Gallbladder (tissue), 1 donor: ENCODE measurements around a stretch of chr22.

DNA sequence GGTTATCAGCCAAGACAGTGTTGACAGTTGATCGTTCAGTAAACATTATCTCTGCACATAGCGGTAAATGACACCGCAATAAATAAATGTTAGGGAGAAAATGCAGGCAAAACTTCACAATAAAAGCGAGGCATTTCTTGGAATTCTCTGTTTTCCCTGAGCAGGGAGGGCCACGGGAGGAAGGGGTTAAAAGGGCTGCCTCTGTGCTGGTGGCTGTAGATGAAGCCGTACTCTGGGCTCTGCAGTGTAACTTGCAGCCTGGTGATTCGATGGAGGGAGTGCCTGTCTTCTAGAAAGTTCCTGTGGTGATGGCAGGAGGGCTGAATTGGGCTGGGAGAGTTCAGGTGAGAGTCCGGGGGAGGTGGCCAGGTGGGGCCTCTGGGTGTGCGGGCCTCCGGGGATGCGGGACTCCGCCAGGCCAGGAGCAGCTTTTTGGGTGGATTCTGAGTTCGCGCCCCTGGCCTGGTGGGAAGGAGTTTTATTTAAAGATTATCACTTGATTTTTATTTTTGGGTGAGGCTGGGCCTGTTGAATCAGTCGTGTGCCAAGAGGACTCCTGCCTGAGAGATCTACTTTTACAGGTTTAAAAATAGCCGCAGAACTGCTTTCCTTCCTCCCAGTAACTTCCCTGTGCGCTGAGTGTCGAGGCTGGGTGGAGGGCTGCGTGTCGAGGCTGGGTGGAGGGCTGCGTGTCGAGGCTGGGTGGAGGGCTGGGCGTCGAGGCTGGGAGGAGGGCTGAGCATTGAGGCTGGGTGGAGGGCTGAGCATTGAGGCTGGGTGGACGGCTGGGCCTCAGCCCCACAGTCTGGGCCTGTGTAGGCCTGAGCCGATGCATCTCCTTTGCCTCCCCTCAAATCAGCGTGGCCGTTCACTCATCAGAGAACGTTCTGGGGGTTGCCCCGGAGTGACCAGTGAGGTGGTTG is 29.7 kb downstream of the GRAMD4 start:
- PRO-cap: bidirectional peak, plus-strand start at position 89 of the sequence, minus-strand start outside the sequence

- PRO-cap: no peak
Observed at GRCh38 chr22:46650593-46651045, 30.4 kb downstream of the GRAMD4 start.

DNA sequence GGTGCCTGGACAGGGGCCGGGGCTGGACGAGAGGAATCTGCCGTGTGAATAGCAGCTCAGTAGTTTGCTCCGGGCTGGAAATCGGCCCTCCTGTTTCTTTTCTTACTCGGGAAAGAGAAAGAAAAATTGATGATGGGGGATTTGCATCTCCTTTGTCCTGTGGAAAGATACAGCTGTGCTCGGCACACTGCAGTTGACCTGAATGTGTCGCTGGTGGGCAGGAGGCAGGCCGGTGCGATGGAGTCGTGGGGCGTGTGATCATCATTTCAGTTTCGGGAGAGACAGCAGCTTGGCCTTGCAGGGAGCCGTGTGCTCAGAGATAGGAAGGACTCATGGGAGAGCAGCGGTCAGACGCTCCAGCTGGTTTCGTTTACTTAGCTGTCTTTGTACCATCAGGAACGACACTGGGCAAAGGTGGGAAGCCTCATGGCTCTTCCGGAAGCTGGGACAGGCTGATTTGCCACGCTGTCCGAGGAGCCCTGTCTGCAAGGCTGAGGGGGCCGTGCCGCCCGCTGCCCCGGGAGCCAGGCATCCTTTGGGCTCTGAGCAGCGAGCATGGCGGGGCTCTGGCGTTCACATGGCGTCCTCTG is 32.6 kb downstream of the GRAMD4 start:
- PRO-cap: no peak

- PRO-cap: no peak
Observed at GRCh38 chr22:46677992-46678526, 57.9 kb downstream of the GRAMD4 start.

DNA sequence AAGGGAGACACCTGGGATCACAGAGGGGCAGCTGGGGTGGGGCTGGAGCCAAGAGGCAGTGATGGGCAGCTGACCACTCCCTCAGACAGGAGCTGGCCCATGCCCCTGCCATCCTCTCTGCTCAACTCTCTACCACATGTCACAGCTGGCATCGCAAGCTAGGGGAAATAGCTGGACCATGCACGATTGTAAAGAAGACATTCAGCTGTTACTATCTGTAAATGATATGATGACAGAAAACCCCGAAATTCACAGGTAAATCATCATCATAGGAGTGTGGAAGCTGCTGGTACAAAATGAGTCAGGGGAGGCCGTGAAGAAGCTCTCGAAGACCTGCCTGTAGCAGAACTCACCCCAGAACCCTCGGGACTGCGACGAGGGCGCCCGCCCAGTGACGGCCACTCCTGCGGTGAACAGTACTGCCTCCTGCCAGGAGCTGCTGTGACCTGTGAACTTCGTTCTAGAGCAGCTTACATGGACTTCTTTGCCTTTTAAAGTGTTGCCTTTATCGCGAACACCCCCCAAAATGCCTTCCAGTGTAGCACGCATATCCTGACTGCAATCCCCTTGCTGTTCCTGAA is 55.8 kb downstream of the CERK start:
- PRO-cap: unidirectional peak, minus-strand start at position 126 of the sequence

DNA sequence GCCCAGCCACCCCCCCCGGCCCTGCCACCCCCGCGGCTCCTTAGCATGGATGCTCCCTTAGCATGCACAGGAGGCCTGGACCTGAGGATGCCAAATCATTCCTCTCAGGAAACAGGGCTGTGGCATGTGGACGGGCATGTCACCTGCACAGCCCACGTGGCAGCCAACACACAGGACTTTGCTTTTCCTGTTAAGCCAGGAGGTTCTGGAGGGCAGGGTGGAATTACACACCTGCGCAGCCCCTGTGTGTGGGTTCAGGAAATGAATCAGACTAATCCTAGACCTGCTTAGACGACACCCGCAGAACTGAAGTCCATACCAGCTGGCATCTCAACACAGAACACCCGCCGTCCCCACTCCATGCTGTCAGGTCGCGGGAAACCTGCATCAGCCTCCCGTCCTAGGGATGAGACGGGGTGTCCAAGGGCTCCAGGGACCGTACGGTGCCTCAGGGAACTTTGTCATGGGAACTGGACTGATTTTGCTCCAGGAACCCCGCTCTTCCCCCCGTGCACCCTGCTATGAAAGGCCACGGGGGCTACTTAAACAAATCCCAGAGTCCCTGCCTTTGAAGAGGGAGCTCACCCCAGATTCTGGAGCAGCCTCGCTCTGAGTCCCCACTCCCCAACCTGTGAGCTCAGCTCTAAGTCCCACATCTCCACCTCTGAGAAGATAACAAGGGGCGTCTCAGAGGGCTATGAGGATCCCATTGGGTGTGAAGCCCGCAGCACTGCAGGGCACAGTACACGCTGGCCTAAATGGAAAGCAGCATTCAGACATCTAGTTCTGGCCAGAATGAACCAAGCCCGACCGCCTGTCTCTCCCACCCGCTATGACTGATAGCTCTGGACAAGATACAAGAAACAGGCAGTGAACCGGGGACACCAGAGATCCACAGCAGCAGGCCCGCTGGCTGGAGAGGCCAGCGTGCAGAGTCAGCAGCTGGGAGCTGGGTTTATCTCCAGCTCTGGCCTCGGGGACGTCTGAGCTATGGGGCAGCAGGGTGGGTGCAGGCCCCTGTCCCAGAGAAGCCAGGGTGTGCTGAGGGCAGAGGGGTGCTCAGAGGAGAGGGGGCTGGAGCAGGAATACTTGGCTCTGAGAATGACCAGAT is 9.9 kb downstream of the CERK start:
- PRO-cap: no peak

- PRO-cap: bidirectional peak, plus-strand start at chr22:46763483, minus-strand start at chr22:46763349
Observed at GRCh38 chr22:46762762-46763573, 518 bp downstream of the TBC1D22A start.

- PRO-cap: no peak
Observed at GRCh38 chr22:46780411-46780740, 17.9 kb downstream of the TBC1D22A start.

GRCh38 chr22:46801349-46801748 is 38.9 kb downstream of the TBC1D22A start:
- PRO-cap: no peak

- PRO-cap: no peak
Observed at GRCh38 chr22:46853978-46854641, 91.7 kb downstream of the TBC1D22A start.

GRCh38 chr22:46912053-46912475 is 149.6 kb downstream of the TBC1D22A start:
- PRO-cap: no peak

GRCh38 chr22:46936168-46936976 is 173.9 kb downstream of the TBC1D22A start:
- PRO-cap: no peak

DNA sequence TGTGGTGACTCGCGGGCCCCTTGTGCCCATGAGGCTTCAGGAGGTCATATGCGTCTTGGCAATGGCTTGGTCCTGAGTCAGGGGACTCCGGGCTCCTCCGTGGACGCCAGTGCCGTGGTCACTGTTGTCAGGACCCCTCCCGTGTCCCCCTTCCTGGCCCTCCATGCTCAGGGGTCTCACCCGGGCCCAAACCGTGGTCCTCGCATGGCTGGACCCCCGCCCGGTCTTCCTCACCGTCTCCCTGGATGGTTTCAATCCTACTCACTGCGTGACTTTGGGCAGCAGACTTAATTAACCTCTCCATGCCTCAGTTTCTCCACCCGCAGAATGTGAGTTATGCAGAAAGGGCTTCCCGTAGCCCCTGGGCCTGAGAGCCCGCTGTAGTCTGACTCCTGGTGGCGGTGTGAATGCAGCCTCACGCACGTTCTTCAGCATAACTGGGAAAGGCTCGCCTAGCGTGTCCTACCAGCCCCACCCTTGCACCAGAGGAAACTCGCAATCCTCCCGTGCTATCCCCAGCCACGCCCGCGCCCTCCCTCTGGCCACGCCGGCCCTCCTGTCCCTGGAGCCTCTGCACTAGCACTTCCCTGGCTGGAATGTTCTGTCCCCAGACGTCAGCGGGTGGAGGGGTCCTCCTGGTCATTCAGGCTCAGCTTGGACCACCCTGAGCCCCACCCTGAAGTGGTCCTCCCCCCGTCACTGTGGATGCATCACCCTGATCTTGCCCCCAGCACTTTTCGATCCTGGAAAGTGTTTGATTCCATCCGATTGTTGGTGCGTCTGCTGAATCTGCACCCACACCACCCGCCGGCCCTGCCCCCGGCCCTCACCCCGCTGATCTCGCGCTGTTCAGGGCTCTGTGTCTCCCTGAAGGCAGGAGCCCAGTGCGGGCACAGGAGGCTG is 436.7 kb downstream of the TBC1D22A start:
- PRO-cap: no peak

DNA sequence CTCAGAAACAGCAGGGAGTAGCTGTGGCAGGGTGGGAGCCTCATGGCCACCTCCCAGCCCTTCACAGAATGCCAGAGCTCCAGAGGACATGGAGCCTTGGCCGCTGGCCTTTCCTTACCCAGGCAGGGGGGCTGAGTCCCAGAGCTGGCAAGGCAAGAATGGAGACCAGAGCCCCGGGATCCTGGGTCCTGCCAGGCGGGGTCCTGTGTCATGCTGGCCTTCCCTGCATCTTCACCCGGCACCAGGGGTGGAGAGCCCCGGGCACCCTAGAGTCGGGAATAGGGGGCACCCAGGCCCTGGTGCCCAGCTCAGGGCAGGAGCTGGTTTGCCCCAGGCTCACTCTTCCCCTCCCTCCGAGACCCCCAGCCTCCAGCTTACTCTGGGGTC is 519.9 kb downstream of the TBC1D22A start:
- PRO-cap: no peak

- PRO-cap: no peak
Observed at GRCh38 chr22:48097864-48098622, 391.3 kb upstream of the TAFA5 start.

- PRO-cap: no peak
Observed at GRCh38 chr22:48561494-48561945, 72.2 kb downstream of the TAFA5 start.

- PRO-cap: no peak
Observed at GRCh38 chr22:48719065-48719468, 229.7 kb downstream of the TAFA5 start.

- PRO-cap: no peak
Observed at GRCh38 chr22:48751270-48751802, 262.0 kb downstream of the TAFA5 start.

GRCh38 chr22:49178937-49179700 is 648.6 kb downstream of the BRD1 start:
- PRO-cap: no peak

DNA sequence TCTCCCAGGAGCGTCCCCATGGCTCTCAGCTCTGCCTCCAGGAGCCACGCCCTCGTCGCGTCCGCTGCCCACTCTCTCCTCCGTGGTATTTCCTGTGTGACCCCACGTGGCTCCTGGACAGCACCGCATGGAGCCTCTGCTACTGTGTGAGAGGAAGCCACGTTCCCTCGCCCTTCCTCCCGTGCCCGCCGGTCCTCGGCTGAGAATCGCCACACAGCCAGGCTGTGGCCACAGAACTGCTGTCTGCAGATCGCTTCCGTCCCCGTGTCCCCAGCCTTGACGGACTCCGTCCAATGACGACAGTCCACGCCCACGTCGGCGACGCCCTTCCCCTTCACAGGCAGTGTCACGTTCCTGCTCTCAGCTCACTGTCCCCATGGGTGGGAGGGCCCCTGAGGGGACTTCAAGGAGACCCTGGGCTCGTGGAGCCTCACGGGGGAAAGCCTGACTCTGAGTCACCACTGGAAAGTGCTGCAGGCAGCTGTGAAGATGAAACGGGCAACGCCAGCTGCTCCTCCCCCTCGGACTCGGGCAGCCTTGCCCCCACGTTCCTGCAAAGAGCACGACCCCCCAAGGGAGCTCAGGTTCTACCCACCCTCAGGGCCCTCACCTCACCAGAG is 458.5 kb downstream of the BRD1 start:
- PRO-cap: no peak